ENCODE results near the genes PLA2G3, RNF185, SFI1 and RTCB.

GRCh38 chr22:31139899-31140784 lies at the start of gene PLA2G3:
TSS of gene PLA2G3 (minus strand) at chr22:31140508.
- RRBS = 69% methylated on average over 8 of the region's 24 CpGs

GRCh38 chr22:31159426-31159798 lies 570 bp upstream of the RNF185 start:
- RRBS = no CpG with 5 or more reads among the region's 5 CpGs

DNA sequence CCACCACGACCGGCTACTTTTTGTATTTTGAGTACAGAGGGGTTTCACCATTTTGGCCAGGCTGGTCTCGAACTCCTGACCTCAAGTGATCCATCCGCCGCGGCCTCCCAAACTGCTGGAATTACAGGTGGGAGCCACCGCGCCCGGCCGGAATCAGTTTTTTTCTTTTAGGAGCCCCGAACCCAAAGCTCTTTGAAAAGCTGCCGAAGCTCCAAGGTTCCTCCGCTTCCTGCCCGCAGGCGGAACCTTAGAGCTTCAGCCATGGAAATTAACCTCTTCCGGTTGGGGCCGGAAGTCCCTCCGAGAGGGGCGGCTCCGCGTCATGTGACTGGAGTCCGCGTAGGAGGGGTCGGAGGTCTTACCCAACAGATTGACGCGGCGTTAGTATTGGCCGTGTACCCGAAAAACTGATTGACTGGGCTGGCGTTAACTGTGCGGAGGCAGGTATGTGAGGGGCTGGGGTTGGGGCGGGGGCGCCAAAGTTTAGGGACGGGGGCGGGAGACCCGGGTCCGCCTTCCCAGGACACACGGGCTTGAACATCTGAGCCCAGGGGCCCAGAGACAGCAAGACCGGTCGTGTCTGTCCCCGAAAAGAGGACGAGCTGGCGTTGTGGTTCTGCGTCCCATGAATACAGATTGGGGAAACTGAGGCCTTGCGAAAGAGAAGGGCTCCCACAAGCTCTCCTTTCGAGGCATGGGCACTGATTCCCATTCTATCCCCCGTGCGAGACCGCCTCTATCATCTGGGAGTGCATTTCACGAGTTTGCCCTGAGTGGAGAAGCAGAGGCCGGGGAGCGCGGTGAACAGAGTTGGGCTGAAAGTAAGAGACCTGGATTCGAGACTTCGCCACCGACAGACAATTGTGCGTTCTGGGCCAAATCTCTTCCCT lies at the start of gene RNF185:
Gene RNF185, plus strand, starts transcription at position 323 of the 890 bp plus-strand sequence.
- RRBS = 1% methylated on average over 4 of the region's 57 CpGs

GRCh38 chr22:31211495-31211819 lies 641 bp upstream of the LIMK2 start:
- RRBS = no CpG with 5 or more reads among the region's 7 CpGs

DNA sequence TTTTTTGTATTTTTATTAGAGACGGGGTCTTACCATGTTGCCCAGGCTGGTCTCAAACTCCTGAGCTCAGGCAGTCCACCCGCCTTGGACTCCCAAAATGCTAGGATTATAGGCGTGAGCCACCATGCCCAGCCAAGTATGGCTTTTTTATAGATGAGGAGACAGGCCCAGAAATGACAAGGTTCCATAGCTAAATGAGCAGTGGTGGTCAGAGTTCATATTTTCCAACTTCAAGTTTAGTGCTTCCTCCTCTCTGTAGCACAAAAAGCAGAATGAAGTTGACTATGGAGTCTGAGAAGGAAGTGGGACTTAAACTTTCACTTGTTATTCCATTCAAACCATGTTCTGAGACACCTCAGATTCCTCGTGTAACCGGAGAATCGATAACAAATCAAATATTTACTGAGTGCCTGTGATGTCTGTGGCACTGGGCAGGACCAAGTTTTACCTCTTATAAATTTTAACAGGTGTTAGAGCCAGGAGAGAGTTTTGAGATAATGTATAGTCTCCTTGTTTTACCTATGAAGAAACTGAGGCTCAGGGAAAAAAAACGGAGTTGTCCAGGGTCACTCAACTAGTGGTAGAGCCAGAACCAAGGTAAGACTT lies 3.0 kb downstream of the LIMK2 start:
- RRBS = no CpG with 5 or more reads among the region's 7 CpGs

DNA sequence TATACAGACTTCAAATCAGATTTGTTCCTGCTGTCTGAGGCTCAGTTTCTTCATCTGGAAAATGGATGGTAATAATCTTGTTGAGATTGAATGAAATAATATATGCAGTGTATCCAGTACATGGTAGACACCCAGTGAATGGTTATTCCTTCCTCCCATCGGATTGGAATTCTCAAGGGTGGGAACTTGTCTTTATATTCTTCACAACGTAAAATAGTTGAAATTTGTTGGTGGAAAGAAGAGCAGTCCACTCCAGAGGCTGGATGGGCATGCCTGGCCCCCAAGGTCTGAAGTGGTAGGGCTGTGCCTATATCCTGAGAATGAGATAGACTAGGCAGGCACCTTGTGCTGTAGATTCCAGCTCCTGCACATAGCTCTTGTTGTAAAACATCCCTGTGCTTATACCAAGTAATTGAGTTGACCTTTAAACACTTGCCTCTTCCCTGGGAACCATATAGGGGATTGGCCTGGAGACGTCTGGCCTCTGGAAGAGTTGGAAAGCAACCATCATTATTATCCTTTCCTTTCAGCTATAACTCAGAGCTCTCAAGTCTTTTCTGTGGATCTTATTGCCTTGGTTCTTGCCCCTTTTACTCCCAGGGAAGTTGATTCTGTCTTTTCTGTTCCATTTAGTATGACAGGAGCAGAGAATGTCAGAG lies 15.0 kb downstream of the LIMK2 start:
- RRBS = no CpG with 5 or more reads among the region's 3 CpGs

- RRBS = 85% methylated on average over 2 of the region's 15 CpGs
Observed at GRCh38 chr22:31342351-31342995, 3.7 kb downstream of the PATZ1 start.

DNA sequence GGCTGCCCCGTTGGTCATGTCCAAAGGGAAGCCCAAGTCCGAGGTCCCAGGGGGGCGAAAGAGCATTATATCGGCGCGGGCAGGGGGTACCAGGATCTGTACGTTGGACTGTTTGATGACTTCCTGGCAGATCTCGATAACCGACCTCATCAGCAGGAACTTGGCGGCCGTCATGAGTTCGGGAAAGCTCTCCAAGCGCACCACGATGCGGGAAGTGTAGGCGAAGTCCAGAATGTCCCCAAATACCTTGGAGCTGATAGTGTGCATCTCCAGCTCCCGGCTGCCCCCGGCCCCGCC lies 1.2 kb downstream of the PATZ1 start:
- RRBS = 2% methylated on average over 2 of the region's 19 CpGs

GRCh38 chr22:31490038-31490353 lies 354 bp upstream of the EIF4ENIF1 start:
- RRBS = no CpG with 5 or more reads among the region's 37 CpGs

DNA sequence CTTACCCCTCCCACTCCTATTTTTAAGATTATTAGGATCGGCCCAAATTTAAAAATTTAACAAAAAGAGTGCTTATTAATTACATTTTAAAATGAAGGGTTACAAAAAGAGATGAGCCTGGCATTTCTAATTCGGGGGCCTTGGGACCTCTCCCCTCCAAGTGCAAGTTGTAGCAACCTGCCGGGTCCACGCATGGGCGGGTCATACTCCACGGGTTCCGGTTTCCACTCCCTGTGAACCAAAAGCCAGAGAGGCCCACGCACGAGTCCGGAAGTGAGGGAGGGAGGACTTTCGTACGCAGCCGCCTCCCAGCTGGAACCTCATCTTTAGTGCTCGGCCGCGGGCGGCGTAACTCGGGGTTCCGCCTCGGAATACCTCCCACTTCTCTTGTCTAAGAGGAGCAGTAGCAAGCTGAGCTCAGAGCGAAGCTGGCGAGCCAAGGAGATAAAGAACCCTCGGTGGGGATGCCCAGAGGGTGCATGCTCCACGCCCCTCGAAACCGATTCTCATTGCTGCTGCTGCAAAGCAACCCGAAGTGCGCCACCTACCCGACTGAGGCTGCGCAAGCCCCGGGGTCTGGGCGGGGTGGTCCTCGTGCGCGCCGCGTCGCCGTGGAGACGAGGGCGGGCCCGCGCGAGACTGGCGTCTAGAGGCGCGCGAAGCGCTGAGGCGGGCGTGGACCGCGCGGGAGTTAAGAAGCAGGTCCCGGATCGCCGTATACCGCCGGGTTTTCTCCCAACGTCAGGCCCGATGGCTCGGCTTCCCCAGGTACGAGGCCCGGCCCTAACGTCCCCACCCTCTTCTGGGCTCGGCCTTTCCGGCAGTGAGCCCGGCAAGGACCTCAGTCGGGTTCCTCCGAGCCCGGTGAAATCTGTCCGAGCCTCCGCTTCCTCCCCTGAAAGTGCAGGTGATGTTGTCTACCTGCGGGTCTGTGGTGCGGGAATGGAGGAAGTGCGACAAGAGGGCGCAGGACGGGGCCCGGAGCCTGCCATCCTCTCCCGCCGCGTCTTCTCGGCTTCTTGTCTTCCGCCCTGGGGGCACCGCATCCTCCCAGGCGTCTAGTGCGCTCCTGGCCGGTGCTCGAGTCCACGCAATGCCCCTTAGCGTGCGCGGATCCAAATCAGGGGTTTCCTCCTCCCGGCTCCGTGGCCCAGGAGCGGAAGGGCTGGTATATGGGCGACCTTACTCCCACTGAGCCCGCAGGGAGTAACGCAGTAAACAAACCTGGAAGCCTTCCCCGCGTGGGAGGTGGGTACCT lies at the start of gene SFI1:
Gene SFI1, plus strand, starts transcription at position 667 of the 1,258 bp plus-strand sequence.
- RRBS = 1% methylated on average over 23 of the region's 102 CpGs

DNA sequence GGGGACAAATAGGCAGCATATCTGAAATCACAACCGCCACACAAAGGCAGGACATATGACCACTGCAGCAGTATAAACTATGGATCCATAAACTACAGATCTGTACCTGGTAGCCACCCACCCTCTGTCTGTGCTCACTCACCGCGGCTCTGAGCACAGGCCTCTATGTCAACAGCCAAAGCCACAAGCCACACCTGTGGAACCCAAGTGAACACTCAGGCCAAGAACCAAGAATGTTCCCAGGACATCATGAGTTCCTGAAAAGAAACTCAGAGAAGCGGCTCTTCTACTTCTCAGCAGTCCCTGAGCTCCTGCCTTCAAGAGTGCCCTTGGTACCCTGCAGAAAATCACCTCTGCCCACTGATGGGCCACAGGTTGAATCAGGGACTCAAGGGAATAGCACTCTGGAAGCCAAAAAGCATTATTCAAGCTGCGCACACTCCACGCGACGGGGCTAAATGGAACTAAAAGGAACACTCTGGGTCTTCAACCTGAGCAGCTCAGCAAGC lies 22.3 kb downstream of the PISD start:
- RRBS = no CpG with 5 or more reads among the region's 8 CpGs

- RRBS = no CpG with 5 or more reads among the region's 15 CpGs
Observed at GRCh38 chr22:31682433-31683650, 20.8 kb upstream of the PISD start.

- RRBS = 1% methylated on average over 14 of the region's 19 CpGs
Observed at GRCh38 chr22:31944181-31944377, 256 bp upstream of the YWHAH start.

DNA sequence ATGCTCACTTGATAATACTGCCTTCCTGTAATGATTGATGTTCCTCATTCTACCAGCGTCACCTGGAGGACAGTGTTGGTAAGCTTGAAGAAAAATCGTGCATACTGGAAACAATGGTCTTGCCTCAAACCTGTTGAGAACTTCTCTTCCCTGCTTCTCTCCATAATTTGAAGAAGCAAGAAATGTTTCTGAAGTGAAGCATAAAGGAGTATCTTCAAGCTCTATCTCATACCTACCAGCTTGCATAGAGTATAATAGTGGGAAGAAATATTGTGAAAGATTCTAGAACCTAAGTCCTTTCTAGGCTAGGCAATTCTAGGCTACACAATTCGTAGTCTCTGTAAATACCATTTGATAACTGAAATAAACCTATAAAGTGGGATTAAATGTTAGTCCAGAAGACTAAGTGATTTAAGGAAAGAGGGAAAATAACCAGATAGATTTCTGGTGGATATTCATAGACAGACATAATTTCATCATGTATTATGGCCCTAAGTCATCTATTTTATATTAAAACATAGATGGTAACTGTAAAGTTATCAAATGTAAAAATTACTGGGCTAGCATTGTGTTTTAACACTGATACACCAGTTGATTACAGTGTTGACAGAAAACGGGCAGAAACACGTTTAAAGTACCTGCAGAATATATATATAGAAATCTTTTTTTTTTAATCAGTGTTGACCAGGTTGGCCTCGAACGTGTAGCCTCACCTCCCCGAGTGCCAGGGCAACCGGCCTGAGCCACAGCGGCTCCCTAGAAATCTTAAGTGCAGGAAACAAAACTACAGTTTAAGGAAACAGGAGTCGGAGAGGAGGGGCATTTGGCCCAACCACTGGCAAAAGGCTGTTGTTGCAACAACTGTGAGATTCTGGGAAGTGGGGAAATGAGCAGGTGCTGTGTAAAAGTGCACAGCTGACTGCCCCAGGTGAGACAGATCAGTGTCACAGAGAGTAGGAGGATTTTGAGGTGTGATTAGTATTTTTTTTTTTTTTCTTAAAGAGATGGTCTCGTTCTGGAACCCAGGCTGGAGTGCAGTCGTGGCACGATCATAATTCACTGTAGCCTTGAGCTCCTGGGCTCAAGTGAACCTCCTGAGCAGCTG lies 3.4 kb downstream of the YWHAH start:
- RRBS = no CpG with 5 or more reads among the region's 14 CpGs

- RRBS = no CpG with 5 or more reads among the region's 4 CpGs
Observed at GRCh38 chr22:32074260-32074534, 31.1 kb downstream of the SLC5A1 start.

DNA sequence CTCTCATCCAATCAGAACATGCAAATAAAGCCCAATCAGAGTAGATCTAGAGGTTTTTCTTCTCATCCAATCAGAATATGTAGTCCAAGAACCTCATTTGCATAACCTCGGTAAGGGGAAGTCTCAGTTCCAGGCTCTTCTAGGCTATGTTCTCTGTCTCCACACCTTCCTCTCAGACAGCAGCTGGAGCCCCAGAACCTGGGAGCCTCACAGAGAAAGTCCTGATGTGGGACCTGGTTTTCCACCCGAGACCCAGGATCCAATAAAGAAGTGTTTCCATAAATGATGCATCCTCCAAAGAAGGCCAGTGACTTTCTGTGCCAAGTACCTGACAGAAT lies 2.5 kb upstream of the RFPL3 start:
- RRBS = no CpG with 5 or more reads among the region's 2 CpGs

GRCh38 chr22:32411318-32412387 lies at the start of gene RTCB:
TSS of gene RTCB (minus strand) at chr22:32412247.
- RRBS = 2% methylated on average over 9 of the region's 51 CpGs

DNA sequence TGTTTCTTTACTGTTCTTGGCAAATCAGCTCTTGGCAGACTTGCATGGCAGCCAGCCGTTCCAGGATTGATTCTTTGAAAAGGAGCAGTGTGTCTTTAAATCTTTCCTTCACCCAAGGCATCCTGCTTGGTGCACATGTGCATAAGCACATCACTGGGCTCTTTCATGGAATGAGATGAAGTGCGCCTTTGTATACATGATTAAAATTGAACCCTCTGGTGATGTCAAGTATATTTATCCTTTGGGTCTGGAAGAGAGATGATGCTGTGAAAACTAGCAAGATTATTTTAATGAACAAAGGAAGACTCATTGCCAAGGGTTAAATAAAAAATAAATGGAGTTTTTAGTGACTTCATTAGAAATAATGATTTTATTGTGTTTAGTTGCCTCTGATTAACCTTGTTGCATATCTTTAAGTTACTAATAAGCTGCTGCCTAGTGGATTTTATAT lies 12.5 kb downstream of the FBXO7 start:
- RRBS = no CpG with 5 or more reads among the region's 2 CpGs

DNA sequence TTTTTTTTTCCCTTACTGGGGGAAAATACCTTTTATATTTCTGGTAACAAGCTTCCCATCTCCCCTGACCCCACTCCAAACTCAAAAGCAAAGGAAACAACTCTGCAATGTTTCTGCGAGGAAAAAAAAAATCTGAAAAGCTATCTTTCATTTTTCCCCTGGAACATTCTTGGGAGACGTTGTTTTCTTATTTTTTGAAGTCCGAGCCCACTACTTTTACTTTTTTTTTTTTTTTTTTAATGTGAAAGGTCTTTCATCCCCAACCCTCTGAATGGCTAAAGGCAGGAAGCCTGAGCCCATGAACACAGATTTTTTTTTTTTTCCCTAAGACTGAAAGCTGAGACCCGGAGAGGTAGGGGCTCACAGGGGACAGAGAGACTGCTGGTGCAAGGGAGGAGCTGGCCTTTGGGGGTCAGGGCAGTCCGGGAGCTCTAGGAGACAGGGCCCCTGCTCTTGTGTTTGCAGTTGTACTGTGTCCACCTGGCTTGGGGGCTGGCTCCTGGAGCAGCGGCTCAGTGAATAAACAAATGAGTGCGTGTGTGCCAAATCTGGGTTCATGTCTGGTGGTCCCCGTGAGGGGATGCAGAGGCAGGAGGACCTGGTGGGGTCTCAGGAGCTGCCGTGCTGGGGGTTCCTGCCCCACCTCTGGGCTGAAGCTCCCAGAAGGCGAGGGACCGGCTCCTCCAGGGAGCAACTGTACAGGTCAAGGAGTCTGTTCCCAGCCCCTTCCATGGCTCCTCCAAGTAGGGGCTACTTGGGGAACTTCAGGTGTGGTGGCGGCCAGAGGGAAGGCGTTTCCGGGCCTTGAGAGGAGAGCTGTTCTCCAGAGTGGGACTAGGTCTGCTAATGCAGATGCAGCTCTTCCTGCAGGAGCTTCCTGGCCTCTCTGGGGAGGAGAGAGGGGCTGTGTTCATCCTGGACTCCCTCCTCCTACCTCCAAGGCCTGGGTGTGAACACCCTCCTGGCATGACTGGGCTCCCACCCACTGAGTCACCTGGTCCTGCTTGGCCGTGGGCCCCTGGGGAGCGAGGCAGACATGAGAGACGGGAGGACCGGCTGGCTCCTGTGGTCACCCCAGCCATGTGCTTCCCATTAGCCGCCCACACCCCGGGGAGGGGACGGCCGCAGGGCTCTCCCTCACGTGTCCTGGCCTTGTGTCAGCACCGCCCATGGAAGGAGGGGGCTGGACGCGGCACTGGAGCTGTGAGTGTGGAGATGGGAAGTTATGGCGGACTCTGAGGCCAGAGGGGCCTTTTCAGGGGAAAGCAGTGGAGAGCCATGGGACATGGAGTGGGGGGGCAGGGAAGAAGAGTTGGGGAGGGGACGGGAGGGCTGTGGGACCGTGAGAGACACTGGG lies 57.6 kb downstream of the FBXO7 start:
- RRBS = 40% methylated on average over 5 of the region's 29 CpGs

- RRBS = no CpG with 5 or more reads among the region's 6 CpGs
Observed at GRCh38 chr22:32558705-32559281, 84.2 kb downstream of the FBXO7 start.

Data from GM12892 (cell line).